Heart (tissue), 3 donors: ENCODE measurements around a stretch of chr12.

GRCh38 chr12:111672-112260, 45.2 kb downstream of the IQSEC3 start:
- RAMPAGE, long total RNA, 2 experiments = no peak in any of the 2 experiments

- RAMPAGE, long total RNA, 2 experiments = no peak in any of the 2 experiments
These were observed 23.5 kb upstream of the SLC6A12 start for GRCh38 chr12:237326-237893.

DNA sequence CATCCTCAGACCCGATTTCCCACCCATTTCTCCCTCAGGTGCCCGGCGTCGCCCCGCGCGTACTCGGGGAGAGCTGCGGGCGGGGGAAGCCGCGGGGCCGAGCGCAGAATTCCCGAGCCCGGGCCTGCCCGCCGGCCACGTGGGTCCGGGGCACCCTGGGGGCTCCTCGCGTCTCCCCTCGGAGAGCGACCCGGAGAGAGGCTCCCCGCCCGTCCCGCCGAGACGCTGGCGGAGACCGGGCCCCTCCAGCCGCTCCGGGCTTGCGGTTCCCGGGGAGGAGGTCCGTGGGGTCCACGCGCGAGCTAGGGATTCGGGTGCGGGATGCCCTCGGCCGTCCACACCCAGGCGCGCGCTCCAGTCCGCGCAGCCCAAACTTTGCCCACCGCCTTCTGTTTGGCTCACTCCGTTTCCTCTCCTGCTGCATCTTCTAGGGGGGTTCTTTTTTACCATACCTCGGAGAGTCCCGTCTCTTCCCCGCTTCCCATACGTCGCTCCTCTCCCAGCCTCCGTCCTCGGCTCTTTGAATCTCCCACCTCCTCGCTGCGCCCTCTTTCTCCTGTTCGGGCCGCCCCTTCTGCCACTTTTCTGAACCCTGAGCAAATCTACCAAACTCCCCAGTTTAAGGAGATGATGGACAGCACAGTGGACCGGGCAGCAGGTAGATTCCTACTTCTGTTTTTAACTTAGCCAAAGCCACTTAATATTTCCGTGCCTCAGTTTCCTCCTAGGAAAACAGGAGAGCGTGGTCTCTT, 1.1 kb downstream of the B4GALNT3 start:
- RAMPAGE, long total RNA, 2 experiments = no peak in any of the 2 experiments

DNA sequence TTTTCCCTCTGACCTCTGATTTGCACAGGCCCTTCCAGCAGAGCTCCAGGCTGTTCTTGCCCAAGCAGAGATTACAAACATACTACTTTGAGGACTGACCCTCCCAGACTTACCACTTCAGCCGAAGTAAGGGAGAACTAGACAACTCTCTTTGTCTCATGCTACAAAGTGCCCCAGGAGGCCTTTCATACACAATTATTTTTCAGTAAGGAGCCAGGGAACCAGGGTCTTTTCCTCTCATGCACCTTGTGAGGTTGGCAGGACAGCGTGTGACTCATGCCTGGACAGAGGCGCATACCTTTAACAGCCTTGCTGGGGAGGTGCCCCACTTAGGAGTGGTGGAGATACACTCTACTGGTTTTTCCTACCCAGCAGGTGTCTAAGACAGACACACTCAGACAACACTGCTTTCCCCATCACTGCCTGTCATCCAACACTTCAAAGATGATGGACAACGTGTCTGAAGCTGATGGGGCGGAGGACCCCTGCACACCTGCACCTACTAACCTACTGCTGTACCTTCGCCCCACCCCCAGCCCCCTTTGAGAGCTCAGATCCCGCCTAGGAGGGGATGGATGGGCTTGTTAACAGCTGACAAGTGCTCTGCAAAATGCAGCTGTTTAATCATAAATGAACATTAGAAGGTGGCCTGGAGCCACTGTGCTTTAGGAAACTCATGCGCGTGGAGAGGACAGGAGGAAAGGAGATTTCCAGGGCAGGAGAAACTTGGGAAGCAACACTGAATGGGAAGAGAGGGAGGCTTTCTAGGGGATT, 49.1 kb downstream of the B4GALNT3 start:
- RAMPAGE, long total RNA, 2 experiments = no peak in any of the 2 experiments

- RAMPAGE, long total RNA, 2 experiments = no peak in any of the 2 experiments
These were observed 67.4 kb downstream of the B4GALNT3 start for GRCh38 chr12:526968-527784.

DNA sequence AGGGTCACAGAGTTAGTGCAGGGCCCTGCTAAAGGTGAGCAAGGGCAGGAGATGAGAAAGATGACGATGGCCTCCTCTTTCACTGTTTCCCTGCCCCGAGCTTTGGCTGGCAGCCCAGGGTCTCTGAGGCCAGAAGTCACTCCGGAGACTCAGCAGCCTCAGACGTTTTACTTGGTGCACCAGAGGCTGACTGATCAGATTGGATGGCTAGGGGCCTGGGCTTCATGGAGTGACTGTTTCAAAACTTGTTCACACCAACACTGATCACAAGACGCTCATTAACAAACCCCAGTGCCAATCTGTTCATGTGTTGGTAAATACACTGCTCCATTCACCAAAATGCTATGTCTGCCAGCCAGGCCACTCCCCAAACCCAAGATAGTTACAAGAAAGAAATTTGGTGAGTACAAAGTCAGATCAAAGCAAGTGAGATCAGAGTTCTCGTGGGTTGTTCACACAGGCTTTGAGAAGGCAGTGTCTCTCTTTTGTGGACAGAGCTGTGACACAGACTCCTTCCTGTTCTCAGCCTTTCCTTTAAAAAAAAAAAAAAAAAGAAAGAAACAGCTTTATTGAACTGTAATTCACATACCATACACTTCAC, 79.4 kb downstream of the B4GALNT3 start:
- RAMPAGE, long total RNA, 2 experiments = no peak in any of the 2 experiments

GRCh38 chr12:550497-551150, 90.9 kb downstream of the B4GALNT3 start:
- RAMPAGE, long total RNA, 2 experiments = no peak in any of the 2 experiments

DNA sequence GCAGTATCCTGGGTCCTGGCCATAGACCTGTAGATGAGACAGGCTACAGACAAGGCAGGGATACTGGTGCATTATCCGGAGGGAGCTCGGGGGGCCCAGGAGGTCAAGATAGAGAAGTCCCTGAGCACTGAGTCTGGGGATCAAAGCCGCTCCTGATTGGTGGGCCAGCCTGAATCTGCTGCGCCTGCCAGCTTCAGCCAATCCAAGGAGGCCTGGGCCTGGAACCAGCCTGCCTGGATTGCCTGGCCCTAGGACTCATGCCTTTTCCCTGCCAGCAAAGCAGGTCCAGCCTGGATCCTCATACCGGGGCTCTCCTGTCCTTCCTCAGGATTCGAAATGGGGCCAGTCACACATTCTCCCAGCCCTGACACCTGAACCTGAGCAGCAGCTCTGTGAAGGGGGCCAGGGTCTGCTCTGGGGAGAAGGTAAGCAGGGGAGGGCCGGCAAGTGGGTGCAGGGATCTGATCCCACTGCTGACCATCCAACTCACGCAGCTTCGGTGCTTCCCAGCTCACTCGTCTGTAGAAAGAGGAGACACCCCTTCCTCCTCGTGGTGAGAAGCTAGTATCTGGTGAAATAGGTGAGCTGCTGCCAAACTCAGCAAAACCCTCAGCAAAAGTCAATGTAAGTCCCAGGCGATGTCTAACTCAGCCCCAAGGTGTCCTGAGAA, 81.9 kb downstream of the NINJ2 start:
- RAMPAGE, long total RNA, 2 experiments = no peak in any of the 2 experiments

- RAMPAGE, long total RNA, 2 experiments = no peak in any of the 2 experiments
These were observed 65.1 kb downstream of the NINJ2 start for GRCh38 chr12:598166-598621.

DNA sequence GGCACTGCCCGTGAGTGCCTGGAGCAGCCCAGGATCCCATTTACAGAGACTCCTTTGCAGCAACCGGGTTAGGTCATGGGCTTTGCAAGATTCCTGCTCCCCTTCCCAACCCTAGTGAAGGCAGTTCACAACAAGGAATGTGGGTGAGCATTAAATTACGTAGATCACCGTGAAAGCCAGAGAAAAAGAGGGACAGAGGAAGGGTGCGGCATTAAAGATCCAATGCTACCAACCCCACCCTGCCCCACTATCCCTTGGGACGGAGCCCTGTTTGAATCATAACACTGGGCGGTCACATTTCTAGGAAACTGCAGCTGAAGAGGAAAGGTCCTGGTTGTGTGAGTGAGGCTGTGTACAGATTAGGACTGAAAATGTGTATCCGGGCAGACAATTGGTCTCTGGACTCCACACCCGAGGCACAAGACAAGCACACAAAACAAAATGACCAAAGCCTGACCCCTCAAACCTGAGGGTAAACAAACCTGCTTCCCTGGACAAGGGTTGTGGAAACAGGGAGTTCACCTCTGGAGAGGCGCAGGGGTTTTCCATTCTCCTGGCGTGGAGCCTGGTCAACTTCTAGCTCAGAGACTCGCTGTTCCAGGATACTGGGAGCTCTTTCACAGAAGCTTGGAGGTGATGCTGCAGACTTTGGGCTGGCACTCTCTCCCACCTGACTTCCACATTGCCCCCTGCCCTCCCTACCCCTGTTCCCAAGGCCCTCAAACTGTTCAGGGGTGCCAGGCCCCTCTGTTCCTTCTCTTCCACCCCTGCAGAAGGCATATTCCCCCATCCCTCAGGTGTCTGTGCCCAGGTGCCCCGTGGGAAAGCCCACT, 16.7 kb downstream of the NINJ2 start:
- RAMPAGE, long total RNA, 2 experiments = no peak in any of the 2 experiments

DNA sequence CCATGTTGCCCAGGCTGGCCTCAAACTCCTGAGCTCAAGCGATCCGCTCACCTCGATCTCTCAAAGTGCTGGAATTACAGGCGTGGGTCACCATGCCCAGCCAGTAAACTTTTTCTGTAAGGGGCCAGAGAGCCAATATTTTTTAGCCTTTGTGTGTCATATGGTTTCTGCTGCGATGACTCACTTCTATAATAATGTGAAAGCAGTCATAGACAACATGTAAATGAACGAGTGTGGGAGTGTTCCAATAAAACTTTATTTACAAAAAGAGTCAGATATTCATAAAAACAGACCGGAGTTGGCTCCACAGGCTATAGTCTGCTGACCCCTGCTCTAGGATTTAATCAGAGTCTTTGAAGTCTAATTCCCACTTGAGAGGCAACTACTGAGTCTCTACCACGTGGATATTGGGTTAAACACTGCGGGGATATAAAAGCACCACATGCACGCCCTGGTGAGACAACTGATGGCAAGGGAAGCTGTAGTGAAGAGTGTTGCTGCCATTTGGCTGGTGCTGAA, 3.5 kb upstream of the NINJ2 start:
- RAMPAGE, long total RNA, 2 experiments = no peak in any of the 2 experiments

- RAMPAGE, long total RNA, 2 experiments = start-site peak on the minus strand in 1 of 2 experiments, at chr12:716564-716584 at its widest, 161 reads per replicate
These were observed 35.9 kb upstream of the WNK1 start for GRCh38 chr12:716414-716949.

GRCh38 chr12:738506-739211, 13.7 kb upstream of the WNK1 start:
- RAMPAGE, long total RNA, 2 experiments = no peak in any of the 2 experiments

- RAMPAGE, long total RNA, 2 experiments = no peak in any of the 2 experiments
These were observed 2.1 kb downstream of the WNK1 start for GRCh38 chr12:754529-754809.

DNA sequence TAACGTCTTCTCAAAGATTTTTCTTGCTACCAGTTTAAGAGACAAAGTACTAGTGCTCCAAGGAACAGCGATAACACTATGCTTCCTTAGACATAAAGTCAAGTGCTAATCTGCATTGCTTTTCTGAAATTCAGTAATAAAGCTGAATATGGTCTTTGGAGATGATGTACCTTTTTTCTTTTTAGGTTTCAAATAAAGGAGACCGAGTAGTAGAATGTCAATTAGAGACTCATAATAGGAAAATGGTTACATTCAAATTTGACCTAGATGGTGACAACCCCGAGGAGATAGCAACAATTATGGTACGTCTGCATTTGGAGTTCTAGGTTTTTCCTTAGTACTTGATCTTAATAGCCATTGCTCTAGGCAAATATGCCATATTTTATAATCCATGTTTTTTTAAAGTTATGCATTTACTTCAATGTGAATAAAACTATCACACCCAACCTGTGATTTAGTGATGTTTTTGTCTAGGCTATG, 66.7 kb downstream of the RAD52 start:
- RAMPAGE, long total RNA, 2 experiments = no peak in any of the 2 experiments

GRCh38 chr12:884385-884946, 65.0 kb downstream of the RAD52 start:
- RAMPAGE, long total RNA, 2 experiments = no peak in any of the 2 experiments

DNA sequence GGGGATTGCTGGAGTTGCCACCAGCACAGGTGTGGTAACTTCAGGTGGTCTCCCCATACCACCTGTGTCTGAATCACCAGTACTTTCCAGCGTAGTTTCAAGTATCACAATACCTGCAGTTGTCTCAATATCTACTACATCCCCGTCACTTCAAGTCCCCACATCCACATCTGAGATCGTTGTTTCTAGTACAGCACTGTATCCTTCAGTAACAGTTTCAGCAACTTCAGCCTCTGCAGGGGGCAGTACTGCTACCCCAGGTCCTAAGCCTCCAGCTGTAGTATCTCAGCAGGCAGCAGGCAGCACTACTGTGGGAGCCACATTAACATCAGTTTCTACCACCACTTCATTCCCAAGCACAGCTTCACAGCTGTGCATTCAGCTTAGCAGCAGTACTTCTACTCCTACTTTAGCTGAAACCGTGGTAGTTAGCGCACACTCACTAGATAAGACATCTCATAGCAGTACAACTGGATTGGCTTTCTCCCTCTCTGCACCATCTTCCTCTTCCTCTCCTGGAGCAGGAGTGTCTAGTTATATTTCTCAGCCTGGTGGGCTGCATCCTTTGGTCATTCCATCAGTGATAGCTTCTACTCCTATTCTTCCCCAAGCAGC, 64.4 kb downstream of the RAD52 start:
- RAMPAGE, long total RNA, 2 experiments = no peak in any of the 2 experiments

DNA sequence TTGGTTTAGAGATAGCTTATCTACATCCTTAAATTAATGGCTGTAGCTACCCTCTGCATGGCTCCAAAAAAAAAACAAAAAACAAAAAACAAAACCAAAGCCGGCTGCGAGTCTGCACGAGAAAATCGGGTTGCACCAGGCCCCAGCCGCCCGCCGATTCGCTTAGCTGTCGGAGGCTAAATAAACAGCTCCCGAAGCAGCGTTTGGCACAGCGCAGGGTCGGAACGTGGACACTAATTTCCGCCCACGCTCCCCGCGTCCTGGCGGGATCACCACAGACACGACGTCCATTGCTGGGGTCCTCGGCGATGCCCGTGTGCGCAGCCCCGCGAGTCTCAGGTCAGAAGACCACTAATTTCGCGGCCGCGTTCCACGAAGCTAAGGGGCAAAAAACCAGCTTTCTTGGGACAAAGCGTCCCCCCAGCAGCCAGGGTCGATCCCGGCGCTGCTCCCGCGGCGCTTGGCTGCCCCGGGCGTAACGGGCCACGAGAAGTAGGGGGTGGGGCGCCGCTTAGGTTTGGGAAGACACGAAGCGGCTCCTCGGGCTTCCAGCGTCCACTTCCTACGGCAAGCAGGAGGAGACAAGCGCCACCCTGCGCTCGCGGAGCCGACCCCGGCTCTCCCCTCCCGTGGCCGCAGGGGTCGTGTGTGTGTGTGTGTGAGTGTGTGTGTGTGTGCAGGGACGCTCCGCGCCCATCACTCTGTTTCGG, 577 bp upstream of the ERC1 start:
- RAMPAGE, long total RNA, 2 experiments = start-site peak on the minus strand in 1 of 2 experiments, centred at position 523 of the sequence, 34 to 54 reads per replicate

GRCh38 chr12:1099013-1099636, 108.1 kb downstream of the ERC1 start:
- RAMPAGE, long total RNA, 2 experiments = no peak in any of the 2 experiments

GRCh38 chr12:1354501-1354768, 239.9 kb downstream of the FBXL14 start:
- RAMPAGE, long total RNA, 2 experiments = no peak in any of the 2 experiments